AG10803 (cell line): ENCODE data around the gene TENT5C.

DNA sequence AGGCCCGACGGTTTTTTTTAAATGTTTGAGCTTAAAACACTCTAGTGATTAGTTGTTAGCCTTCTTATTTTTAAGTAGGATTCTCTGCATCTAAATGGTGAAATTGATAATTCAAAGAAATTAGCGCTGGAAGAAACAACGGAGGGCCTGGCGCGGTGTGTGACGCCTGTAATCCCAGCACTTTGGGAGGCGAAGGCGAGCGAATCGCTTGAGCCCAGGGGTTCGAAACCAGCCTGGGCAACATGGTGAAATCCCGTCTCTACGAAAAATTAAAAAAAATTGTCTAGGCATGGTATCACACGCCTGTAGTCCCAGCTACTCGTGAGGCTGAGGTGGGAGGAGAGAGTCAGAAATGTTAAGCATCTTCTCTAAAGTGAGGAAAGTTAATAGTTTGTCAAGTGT lies 839 bp downstream of the TTF2 start:
- RRBS: no CpG with 5 or more reads among the region's 16 CpGs

DNA sequence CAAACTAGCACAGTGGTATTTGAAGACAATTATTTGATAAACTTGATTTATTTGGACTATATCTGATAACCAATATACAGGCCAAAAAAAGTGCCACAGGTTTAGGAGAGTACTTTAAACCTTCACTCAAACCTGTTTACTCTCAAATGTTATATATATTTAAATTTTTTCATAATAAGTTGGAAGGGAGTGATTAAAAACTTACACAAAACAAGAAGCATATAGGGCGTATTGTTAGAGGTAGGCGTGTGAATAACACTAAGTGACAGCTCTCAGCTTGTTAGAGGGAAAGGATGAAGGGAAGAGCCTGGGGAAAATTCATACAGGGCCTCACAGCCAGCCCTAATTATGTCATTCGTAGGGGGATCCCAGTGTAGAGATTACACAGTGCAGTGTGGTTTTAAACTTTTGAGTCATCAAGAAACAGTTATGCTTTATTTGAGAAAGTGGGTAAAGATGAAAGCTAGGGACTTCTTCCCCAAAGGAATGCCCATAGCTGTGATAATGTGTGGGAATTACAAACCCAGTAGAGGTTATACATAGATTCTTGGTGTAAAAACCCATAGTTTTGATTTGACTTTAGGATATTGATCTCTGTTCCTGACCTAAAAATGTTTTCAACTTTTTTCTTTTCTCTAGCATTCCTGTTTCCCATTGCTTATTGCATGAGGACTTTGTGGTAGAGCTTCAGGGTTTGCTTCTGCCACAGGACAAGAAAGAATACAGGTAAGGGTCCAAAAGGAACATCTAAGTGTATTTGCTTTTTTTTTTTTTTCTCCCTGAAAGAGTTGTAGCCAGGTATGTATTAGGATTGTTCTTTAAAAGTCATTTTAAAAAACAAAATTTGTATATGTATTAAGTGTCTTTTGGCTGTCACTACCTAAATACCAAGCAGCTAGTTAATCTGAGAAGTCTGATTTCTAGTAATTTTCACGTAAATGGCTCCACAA lies 1.9 kb downstream of the TTF2 start:
- RRBS: no CpG with 5 or more reads among the region's 4 CpGs

- RRBS: no CpG with 5 or more reads among the region's 5 CpGs
Observed at GRCh38 chr1:117209008-117209619, 1.6 kb downstream of the VTCN1 start.

DNA sequence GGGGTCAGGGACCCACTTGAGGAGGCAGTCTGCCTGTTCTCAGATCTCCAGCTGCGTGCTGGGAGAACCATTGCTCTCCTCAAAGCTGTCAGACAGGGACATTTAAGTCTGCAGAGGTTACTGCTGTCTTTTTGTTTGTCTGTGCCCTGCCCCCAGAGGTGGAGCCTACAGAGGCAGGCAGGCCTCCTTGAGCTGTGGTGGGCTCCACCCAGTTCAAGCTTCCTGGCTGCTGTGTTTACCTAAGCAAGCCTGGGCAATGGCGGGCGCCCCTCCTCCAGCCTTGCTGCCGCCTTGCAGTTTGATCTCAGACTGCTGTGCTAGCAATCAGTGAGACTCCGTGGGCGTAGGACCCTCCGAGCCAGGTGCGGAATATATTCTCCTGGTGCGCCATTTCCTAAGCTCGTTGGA lies 9.2 kb upstream of the MAN1A2 start:
- RRBS: no CpG with 5 or more reads among the region's 10 CpGs

- RRBS: no CpG with 5 or more reads among the region's 12 CpGs
Observed at GRCh38 chr1:117363377-117364429, 3.5 kb upstream of the MAN1A2 start.

GRCh38 chr1:117570826-117571482 lies 34.9 kb upstream of the TENT5C start:
- RRBS: no CpG with 5 or more reads among the region's 10 CpGs

DNA sequence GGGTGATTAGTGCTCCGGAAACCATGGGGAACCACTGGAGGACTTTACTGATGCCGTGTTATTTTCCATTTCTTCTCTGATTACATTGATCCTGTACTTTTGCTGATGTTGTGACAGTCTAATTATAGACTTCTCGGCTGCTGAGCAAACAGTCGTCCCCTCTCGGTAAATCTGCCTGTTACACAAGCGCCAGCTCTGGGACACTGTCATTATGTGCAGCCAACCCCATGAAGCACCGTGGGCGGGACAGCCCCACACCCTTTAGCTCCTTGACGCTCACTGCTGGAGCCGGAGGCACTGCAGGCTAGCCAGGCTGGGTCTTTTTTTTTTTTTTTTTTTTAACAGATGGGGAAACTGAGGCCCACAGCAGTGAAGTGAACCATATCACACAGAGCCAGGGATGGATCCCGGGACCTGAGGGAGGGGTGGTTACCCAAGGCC lies 6.0 kb upstream of the TENT5C start:
- RRBS: 65% methylated on average over 2 of the region's 11 CpGs

DNA sequence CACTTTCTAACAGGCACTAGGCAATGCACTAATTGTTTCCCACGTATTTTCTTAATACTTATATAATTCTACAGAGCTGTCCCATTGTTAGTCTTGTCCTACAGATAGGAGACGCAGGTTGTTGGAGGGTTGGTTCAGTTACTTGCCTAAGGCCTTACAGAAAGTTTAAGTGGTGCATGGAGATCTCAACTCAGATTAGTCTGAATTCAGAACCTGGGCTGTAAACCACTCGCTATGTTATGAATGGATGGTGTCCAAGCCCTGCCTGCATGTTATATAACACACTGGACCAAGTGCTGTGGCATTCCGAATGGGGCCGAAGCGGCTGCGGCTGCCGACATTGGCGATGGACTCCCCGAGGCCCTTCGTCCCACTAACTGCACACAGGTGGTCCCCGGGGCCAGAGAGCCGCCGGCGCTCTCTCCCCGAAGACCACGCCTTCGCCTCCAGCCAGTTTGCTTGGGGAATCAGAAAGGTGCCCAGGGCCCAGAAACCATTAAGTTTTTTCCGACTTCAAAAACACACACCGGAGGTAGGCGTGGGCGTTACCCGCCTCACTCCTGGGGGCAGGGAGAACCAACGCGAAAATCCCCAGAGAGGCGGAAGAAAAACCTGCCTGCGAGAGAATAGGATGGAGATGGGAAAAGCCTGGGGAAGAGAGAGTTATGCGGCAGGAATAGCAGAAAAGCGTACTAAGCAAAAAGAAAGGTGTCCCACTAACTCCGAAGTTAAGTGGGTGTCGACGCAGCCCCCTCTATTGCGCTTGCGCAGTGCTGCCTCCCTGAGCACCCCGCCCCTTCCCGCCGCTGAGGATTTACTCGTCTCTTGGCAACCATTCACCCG lies 597 bp upstream of the TENT5C start:
- RRBS: 4% methylated on average over 7 of the region's 39 CpGs

DNA sequence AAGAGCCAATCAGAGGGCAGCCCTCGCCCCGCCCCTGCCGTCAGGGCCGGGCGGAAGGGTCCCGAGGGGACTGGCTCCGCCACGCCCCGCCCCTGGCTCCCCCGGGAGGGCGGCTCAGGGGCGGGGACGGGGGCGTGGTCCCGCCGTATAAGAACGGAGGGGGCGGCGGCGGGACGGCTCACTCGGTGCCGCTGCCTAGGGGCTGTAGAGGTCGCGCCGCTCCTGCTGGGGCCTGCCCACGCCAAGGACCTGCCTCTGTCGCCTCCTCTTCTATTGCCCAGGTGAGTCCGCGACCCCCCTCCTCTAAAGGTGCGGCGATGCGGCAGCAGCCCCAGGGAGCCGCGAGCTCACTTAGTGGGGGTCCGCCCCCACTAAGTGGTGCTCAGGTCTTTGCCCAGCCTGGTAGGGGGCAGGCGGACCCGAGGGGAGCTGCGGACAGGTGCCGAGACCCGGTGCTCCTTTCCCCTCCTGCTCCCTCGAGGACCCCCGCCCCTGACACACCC lies at the start of gene TENT5C:
TENT5C (plus strand) TSS at position 176 of the 503 bp plus-strand sequence.
- RRBS: 2% methylated on average over 7 of the region's 43 CpGs

- RRBS: no CpG with 5 or more reads among the region's 8 CpGs
Observed at GRCh38 chr1:117607383-117608212, 1.8 kb downstream of the TENT5C start.

- RRBS: no CpG with 5 or more reads among the region's 6 CpGs
Observed at GRCh38 chr1:117608213-117608549, 2.3 kb downstream of the TENT5C start.

DNA sequence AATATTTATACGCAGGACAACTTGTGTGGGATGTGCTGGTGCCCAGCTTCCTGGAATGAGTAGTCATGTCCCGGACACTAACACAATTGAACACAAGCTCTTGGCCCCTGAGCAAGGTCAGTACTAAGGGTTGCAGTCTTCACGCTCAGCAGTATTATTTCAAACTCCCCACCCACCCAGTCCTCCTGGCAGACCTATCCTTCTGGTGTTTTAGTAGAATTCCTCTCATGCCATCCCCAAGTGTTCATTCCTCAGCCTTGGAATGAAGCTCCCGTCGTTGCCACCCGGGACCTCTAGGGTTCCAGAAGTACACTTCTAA lies 24.2 kb downstream of the TENT5C start:
- RRBS: no CpG with 5 or more reads among the region's 6 CpGs

DNA sequence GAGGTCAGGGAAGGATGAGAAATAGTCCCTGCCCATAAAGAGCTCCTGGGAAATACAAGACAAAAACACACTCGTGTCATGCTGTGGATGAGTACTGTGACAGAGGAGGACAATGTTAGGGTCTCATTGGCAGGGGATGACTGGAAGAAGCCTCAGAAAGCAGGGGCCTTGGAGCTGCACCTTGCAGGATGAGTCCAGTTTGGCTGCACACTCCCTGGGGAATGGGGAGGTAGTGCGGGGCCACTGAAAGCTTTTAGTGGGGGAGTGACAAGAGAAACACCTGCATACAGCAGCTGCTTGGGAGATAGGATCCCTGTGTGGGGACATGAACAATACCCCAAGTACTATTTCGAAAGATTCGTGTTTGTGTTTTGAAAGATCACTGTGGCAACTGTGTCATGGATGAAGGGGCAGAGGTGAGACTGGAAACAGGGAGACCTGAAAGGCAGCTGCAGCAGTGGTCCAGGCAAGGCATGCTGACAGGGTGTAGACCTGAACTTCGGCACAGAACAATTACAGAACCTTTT lies 32.8 kb downstream of the TENT5C start:
- RRBS: no CpG with 5 or more reads among the region's 5 CpGs

GRCh38 chr1:117660811-117661571 lies 55.1 kb downstream of the TENT5C start:
- RRBS: no CpG with 5 or more reads among the region's 8 CpGs

DNA sequence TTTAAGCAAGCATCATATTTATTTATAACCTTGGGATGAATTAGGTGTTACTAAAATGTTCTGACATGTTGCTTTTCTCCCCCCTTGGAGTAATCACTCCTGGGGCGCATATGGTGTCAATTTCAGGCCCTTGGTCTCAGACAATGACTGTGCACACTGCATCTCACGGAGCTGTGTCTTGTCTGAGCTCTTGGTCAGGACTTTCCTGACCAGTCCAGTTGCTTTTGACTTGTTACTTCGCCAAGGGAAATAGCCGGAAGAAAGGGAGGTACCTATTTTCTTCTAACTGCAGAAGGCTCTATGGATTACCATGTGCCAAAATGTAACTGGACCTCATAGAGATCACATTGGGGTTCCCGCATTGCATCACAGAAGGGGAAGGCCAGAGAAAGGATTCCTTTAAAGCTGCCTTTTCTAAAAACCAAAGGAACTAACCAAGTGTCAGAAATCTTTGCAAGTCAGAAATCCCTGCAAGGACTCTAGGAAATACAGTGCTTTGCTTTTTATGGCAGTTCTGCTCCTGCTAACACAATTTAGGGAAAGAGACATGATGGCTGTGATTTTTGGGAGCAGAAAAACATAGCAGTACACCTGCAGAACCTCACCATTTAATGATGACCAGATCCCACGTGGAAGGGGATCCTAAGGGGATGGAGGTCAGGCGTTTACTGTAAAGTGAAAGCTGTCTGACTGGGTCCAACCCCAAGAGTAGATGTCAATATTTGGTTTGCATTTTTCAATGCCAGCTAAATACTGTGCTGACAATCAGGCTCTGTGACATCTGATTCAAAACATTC lies 68.5 kb downstream of the SPAG17 start:
- RRBS: no CpG with 5 or more reads among the region's 7 CpGs

- RRBS: no CpG with 5 or more reads among the region's 5 CpGs
Observed at GRCh38 chr1:118186929-118187216, 1.8 kb upstream of the SPAG17 start.

DNA sequence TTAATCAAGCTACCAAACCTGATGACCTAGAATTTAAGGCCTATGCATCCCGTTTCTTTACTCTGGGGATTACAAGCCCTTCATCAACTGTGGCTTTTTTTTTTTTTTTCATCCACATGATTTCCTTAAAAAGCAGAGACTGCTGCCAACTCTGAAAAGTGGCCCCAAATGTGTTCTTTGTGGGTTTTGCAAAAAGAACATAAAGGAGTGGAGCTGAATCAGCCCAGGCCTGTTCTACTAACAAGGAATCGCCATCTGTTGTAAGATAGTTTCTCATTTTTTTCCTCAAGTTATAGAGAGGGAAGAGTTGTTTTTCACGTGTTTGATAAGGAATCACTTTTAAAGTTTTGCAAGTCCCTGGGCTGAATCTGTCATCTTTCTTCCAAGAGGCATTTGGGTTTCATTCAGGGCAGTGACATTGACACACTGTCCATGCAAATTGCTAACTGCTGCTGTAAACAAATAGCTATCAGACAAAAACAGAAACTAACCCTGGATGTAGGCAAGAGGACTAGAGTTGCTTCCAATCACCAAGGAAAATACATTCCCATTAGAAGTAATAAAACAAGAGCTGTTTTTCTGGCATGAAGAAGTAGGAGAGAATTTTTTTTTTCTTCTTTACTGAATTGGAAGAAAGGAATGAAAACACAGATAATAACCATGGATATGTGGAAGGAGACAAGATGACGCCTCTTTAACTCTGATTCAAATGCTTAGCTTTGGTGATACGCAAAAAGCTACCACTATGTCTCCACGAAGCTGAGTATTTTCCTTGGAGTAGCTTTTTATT lies 58.7 kb upstream of the TBX15 start:
- RRBS: no CpG with 5 or more reads among the region's 6 CpGs

- RRBS: 2% methylated on average over 5 of the region's 37 CpGs
Observed at GRCh38 chr1:119646952-119647900, 840 bp downstream of the ZNF697 start.

DNA sequence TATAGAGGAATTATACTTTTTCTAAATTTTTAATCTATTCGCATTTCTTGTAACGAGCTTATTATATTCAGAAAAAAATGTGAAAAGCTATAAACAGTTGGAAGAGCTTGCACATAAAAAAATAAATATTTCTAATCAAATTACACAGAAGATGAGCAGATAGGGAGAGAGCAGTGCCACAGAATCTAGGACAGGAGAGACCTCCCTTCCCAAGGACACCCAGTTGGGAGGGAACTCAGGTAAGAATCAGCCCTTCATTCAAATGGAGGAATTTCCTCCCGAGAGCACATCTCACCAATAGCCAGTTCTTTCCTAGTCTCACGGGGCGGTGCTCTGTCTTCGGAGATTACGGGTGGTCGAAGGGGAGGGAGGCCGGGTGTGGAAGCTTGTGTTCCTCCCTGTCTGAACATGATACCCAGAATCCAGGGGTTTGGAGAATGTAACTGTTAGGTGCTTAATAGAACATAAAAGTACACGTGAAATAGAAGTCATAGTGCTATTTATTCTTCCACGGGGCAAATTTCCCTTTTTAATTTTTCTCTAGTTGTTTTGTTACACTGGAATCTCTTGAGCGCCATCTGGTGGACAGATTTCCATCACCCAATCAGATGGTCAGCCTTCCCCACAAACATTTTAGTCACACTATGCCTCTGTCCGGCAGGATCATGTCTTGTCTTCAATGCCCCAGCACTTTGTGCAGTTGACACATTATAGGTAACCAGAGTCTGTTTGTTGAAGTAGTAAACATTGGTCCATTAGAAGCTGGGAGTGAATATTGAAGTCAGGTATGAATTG lies 27.3 kb upstream of the ZNF697 start:
- RRBS: no CpG with 5 or more reads among the region's 13 CpGs

GRCh38 chr1:119766305-119766960 lies 2.3 kb downstream of the HMGCS2 start:
- RRBS: no CpG with 5 or more reads among the region's 8 CpGs